Gastroesophageal sphincter (tissue), 4 donors: ENCODE measurements around a stretch of chr6.

DNA sequence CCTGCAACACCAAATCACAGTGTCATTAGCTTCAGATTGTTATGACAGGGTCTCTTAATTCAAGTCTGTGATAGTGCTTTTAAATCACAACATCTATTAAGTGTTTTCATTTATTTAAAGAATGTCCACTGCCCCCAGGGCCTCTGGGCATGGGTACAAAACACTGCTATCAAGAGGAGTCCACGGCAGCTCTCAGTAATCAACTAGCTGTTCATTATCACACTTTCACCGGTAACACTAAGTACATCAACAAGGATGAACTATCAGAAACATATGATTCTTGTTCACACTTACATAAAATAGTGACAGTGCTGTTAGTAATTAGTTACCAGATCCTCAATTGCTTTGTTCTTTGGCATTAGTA, 455.8 kb upstream of the JARID2 start:
- PRO-cap = no peak
- RAMPAGE, long total RNA, 4 experiments = no peak in any of the 4 experiments

- PRO-cap = no peak
- RAMPAGE, long total RNA, 4 experiments = no peak in any of the 4 experiments
Measured at GRCh38 chr6:15107008-15107702, 138.7 kb upstream of the JARID2 start.

GRCh38 chr6:15264831-15265517, 19.1 kb downstream of the JARID2 start:
- PRO-cap = no peak
- RAMPAGE, long total RNA, 4 experiments = no peak in any of the 4 experiments

DNA sequence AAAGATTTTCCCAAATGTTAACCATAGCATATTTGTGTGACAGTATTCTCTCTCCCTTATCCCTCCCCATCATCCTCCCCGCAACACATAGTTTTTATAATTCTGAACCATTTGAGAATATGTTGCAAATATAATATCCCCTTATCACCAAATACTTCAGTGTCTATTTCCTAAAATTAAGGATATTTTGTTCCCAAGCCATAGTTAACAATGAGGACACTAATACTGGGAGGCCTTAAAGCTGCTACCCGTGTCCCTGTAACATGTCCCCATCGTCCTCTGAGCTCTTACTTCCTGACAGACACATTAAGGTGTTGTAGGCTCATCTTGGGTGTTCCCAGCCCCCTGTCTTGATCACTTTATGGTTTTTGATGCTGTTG, 50.6 kb downstream of the JARID2 start:
- PRO-cap = no peak
- RAMPAGE, long total RNA, 4 experiments = no peak in any of the 4 experiments

- PRO-cap = no peak
- RAMPAGE, long total RNA, 4 experiments = no peak in any of the 4 experiments
Measured at GRCh38 chr6:15331112-15331486, 85.2 kb downstream of the JARID2 start.

DNA sequence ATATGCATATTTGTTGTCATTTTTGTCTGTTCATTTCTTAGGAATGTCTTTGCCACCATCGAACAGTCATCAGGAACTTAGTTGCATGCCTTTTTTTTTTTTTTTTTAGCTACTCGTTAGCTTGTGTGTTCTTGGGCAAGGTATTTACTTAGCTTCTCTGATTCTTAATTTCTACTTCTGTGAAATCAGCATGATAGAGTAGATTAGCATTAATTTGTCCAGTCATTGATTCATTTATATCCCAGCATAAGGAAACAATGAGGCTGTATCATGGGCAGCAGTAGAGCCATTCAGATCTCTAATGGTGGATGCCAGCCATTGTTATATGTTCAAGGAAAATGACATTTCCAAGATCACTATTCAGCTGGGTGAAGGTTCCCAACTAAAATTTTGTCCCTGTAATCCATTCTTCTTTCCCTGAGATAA, 188.4 kb downstream of the DTNBP1 start:
- PRO-cap = no peak
- RAMPAGE, long total RNA, 4 experiments = no peak in any of the 4 experiments

- PRO-cap = no peak
- RAMPAGE, long total RNA, 4 experiments = no peak in any of the 4 experiments
Measured at GRCh38 chr6:15500475-15500753, 162.4 kb downstream of the DTNBP1 start.

DNA sequence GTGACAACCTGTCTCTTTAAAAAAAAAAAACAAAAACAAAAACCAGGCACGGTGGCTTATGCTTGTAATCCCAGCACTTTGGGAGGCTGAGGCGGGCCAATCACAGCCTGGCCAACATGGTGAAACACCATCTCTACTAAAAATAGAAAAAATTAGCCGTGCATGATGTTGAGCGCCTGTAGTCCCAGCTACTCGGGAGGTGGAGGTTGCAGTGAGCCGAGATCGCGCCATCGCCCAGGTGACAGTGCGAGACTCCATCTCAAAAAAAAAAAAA, 147.2 kb downstream of the DTNBP1 start:
- PRO-cap = no peak
- RAMPAGE, long total RNA, 4 experiments = no peak in any of the 4 experiments

- PRO-cap = no peak
- RAMPAGE, long total RNA, 4 experiments = no peak in any of the 4 experiments
Measured at GRCh38 chr6:15526022-15526552, 136.7 kb downstream of the DTNBP1 start.

GRCh38 chr6:15586496-15587258, 76.2 kb downstream of the DTNBP1 start:
- PRO-cap = no peak
- RAMPAGE, long total RNA, 4 experiments = no peak in any of the 4 experiments

- PRO-cap = no peak
- RAMPAGE, long total RNA, 4 experiments = no peak in any of the 4 experiments
Measured at GRCh38 chr6:15709522-15709974, 46.7 kb upstream of the DTNBP1 start.

GRCh38 chr6:15719756-15720093, 56.9 kb upstream of the DTNBP1 start:
- PRO-cap = no peak
- RAMPAGE, long total RNA, 4 experiments = no peak in any of the 4 experiments

DNA sequence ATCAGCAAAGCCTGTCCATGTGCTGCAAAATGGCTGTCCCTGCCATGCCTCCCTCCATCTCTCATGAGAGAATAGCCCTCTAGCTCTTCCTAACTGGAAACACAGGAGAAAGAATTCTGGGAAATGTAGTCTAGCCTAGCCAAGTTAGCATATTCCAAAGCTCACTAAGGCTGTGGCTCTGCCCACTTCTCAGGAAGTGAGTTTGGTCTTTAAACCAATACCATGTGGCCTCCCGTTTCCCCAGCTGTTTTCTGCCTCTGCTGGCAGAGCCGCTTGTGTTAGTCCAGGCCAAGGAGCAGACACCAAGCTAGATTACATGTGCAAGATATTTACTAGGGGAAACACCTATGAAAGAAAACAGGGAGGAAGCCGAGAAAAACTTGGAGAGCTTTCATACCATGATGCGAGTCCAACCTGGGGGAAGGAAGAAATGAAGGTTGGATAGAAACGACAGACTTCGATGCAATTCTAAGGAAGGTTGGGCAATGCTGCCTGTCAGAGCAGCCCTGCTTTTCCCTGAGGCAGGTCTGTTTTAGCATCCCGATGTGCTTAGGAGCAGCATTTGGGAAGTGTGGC, 91.7 kb upstream of the DTNBP1 start:
- PRO-cap = no peak
- RAMPAGE, long total RNA, 4 experiments = no peak in any of the 4 experiments

- PRO-cap = no peak
- RAMPAGE, long total RNA, 4 experiments = no peak in any of the 4 experiments
Measured at GRCh38 chr6:16136510-16136969, 7.7 kb downstream of the MYLIP start.

- PRO-cap = no peak
- RAMPAGE, long total RNA, 4 experiments = no peak in any of the 4 experiments
Measured at GRCh38 chr6:16137699-16139073, 9.3 kb downstream of the MYLIP start.

DNA sequence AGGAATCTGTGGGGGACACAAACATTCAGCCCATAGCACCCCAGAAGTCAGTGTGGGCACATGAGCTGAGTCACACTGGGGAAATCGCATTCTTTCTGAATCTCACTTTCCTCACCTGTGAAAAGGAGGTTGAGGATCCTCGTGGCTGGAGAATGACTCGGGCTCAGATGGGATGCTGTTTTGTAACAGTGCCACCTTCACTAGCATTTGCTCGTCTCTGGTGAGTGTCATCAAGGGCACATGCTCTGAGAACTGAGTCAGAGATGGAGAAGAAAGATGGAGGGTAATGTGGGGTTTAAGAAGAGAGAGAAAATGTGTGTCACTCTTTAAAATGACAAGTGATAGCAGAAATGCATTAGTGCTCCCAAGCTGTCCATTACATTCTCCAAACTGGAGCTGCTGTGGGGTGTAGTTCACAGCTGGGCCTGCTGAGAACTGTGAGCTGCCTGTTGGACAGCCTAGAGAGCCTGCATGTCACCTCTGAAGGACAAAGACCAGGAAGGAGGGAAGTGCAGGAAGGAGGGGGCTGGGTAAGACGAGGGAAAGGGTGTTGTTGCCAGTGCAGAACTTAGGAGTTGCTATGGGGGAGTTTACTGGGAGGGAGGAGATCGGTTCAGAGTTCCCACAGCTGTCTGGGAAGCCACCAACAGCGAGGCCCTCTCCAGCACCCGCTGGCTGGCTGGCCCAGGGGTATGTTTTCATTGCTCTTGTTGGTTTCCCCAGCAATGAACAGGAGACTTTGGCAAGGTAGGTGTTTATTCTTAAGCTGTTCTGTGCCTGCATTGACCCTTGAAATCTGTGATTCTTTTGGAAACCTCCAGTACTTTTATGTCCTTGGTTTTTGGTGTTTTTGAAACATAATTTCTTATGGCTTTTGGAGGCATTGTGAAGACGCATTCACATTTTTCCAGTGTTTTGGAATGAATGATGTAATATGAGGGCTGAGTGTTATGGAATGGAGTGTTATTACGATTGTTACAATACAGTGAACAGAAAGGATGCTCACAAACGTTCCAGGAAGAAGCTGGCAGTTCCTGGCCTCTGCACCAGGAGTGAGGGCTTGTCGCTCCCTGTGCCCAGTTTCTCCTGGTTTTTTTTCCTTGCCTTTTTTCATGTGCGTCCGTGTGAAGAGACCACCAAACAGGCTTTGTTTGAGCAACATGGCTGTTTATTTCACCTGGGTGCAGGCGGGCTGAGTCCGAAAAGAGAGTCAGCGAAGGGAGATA, 19.9 kb downstream of the GMPR start:
- PRO-cap = no peak
- RAMPAGE, long total RNA, 4 experiments = no peak in any of the 4 experiments

DNA sequence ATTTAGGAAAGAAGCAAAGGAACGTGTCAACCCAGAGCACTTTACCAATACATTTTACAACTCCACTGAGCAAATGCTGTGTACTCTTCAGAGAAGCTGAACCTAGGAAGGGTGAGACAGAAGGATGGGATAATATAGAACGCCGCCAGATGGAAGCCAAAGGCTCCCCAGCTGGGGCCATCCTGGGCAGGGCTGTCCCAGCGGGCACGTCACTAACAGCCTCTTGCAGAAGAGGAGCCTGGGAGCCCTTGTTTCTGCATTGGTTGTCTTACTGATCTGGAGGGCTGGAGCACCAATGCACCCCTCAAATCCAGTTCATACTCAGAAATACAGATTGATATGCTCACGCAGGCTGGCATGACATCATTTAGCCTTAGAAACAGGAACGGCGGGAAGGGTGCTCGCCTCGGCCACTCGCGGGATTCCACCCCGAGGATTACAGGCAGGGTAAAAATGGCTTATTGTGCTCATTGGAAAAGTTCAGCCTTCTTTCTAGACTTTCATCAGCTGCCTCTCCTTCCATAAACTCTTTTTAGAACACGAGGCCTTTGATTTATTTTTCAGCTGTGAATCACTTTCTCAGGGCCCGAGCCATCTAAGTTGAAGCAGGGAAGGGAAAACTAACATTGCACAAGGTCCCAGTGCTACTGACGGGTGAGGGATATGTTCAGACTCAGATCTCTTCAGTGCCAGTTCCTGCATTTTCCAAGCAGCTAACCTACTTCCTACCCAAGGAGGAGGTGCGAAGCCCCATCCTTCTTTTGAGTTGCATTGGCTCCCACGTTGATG, 82.3 kb downstream of the GMPR start:
- PRO-cap = no peak
- RAMPAGE, long total RNA, 4 experiments = no peak in any of the 4 experiments

- PRO-cap = no peak
- RAMPAGE, long total RNA, 4 experiments = no peak in any of the 4 experiments
Measured at GRCh38 chr6:16332100-16332445, 93.7 kb downstream of the GMPR start.

- PRO-cap = no peak
- RAMPAGE, long total RNA, 4 experiments = no peak in any of the 4 experiments
Measured at GRCh38 chr6:16344650-16345399, 106.4 kb downstream of the GMPR start.

DNA sequence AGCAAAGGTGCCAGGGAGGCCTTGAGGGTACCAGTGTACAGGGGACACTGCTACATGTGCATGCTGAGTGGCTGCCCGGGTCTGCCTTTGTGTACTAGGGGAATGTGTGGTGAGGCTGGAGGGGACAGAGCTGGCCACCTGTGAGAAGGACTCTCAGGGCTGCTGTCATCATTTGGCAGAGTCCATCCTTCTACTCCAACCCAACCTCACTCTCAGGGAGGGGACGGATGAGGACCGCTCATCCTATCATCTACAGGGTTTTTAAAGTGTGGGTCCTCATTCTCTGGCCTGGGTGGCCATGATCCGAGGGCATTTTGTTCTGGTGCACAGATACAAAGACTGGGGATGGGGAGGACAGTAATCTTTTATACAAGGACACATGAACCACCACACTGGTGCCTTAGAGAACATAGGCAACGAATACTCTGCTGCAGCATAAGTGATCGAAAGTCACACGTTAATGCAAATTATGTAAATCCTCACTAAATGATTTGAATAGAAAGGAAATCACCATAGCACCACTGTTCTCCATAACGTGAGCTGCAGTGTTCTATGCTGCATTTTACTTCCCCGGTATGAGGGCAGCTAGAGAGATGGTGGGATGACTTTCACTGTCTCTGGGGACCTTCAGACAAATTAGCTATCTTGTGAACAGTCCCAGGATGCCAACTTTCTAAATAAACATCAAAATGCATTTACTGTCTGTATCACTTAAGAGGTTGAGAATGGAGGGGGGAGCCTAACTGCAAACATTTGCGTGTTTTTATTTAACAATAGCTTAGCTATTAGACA, 181.5 kb downstream of the GMPR start:
- PRO-cap = no peak
- RAMPAGE, long total RNA, 4 experiments = no peak in any of the 4 experiments